ENCODE measurements around a stretch of chr3.

- RRBS: no CpG with 5 or more reads among the region's 2 CpGs
Observed at GRCh38 chr3:123603919-123604458, 19.1 kb upstream of the HACD2 start.

DNA sequence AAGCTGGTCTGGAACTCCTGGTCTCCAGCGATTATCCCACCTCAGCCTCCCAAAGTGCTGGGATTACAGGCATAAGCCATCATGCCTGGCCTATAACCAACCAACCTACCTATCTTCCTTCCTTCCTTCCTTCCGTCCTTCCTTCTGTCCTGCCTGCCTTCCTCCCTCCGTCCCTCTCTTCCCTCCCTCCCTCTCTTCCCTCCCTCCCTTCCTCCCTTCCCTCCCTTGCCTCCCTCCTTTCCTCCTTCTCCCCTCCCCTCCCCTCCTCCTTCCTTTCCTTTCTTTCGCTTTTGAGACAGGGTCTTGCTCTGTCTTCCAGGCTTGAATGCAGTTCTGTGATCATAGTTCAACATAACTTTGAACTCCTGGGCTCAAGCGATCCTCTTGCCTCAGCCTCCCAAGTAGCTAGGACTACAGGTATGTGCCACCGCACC is 56.7 kb upstream of the HACD2 start:
- RRBS: no CpG with 5 or more reads among the region's 6 CpGs

DNA sequence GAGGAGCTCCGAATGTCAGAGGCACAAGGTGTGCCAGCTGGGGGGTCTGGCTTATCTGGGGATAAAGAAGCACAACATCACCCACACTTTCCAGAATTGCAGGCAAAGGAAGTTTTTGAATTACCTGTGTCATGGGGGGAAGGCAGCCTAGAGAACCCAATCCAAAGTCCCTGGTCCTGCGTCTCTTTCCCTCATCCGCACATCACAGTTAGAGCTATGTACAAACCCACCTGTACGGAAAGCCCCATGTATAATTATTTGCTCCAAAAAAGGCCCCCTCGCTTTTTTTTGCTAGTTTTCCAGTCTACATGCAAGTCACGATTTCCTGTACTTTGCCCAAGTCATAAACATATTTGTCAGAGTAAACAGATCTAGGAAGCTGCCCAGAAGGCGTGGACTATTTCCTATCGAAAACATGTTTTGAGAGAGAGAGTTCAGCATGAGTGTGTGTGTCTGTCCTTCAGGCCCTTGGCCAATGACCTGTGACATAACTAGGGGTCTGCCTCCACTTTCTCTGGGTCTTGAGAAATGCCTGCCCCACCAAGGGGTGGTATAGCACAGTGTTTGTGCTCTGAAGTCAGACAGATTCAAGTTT is 72.6 kb upstream of the HACD2 start:
- RRBS: no CpG with 5 or more reads among the region's 8 CpGs

GRCh38 chr3:123679915-123680483 is 95.1 kb upstream of the HACD2 start:
- RRBS: no CpG with 5 or more reads among the region's 7 CpGs

DNA sequence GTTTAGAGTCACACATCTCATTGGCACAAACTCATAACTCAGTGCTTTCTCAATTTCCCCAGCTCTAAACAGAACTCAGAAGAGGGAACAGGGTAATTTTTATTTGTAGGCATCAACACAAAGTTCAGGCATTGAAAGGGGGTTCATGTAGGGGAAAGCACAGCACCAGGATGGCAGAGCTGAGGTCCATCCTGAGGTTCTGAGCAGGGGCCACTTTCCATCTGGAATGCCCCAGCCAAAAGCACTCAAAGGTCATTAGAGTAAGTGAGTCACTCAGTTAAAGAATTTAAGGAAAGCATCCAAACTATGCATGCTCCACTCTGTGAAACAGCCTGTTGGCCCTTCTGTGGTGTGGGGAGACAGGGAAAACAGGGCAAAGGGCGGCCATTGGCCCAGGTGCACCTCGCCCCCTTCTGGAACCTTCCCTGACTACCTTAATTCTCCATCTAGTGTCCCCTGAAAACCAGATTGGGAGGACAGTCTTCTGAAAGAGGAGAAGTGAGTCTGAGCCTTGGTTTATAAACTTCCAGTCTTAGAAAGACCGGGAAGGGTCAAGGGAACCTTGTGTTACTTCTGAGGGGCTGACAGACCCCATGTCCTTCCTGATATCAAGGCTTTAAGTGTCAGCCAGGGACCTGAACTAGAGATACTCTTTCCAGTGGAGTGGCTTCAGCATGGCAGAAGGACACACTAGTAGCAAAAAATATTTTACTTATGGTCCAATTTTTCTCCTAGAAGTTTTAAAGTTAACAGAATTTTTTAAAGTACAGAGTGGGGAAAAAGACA is 133.3 kb downstream of the MYLK start:
- RRBS: no CpG with 5 or more reads among the region's 3 CpGs

DNA sequence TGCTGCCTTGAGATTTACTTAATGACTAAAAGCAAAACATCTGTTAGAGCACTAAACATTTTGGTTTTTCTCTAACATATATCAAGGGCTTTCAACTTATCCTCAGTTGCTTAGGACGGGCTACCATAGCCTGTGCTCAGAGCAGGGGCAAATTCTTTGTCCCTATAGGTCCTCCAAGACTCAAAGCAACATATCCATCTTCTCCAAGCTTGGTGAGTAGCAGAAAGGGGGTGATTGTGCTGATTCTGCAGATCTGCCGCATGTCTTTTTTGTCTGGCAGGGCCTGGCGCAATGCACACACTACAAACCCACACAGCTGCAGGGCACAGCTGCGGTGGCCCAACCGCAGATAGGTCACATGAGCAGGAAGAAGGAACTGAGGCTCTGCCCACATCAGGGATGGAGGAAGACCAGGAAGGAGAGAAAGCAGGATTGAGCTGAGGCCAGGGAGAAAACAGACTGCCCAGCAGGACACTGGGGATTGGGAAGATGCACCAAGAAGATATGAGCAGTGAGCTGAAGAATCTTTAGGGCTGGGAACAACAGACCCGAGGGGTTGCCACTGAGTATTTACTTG is 126.9 kb downstream of the MYLK start:
- RRBS: no CpG with 5 or more reads among the region's 6 CpGs

DNA sequence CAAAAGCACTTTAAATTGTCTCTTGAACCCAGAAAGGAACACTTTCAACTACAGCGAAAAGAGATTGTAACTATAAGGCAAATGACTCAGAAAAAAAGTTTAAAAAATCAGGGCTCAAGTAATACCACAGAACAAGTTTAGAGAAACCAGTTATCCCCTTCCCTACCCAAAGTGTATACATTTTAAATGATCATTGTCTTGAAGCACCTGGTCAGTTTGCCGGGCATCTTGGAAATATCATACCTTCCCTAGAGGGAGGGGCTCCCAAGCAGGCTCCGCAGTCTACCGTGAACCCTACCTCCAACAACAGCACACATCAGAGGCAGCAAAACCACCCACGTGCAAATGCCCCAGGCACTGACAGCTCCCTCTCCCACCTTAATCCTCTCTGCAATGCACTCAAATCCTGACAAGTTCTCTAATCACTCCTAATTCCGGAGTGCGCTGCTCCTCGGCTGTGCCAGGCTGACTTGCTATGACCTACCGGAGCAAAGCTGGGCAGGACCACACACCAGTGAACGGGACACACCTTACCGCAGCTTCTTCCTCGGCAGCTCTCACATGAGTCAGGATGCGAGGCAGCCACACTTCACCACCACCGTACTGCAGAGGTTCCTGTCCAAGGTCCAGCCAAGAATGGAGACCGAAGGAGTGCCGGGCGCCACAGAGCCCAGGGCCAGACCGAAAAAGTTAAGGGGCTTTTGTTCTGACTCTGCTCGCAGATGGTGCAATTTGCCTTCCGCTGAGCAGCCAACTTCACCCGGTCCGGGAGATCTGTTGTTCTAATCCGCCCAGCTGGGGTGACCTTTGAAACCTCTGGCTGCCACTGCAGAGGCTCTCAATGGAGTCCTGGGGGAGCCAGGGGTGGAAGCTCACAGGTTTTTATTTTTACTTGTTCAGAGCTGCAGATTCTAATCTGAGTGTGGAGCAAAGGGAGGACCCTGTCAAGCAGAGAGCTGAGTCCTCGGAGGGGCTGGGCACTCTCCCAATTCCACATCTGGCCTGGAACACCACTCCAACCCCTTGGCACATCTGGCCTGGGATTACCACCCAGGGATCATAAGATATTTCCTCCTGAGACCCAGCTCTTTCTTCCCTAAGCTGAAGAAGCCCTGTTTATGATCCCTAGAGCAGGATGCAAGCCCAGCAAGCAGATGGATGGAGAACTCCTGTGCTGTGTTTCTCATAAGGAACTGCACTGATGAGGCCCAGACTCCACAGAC is 84.4 kb downstream of the MYLK start:
- RRBS: 17% methylated on average over 4 of the region's 24 CpGs

- RRBS: no CpG with 5 or more reads among the region's 3 CpGs
Observed at GRCh38 chr3:123919161-123919835, 35.2 kb upstream of the MYLK start.

- RRBS: no CpG with 5 or more reads among the region's 6 CpGs
Observed at GRCh38 chr3:123948669-123949384, 12.2 kb downstream of the CCDC14 start.

DNA sequence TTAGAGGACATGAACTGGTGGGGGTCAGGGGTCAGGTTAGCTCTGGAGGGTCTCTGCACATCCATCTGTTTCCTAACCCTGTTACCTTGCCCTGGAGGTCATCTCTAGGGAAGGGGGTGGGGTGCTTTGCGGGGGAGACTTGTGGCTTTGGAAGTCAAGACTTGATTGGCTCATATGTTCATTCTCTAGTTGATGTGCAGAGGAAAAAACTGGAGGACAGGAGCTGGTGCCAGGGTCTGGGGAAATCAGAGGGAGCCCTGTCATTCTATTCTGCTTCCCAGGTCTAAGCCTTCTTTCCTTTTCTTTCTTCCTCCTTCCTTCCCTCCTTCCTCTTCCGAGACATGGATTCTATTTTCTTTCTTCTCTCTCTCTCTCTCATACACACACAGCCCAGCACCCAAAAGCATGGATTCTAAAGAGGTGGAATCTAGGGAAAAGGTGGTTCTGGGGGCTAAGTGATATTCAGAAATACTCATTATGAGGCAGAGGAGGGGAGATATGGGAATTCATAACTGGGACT is 1.8 kb downstream of the KALRN start:
- RRBS: no CpG with 5 or more reads among the region's 2 CpGs

- RRBS: 89% methylated on average over 2 of the region's 10 CpGs
Observed at GRCh38 chr3:124434164-124434573, 296.1 kb upstream of the UMPS start.

- RRBS: no CpG with 5 or more reads among the region's 3 CpGs
Observed at GRCh38 chr3:124699089-124699550, 31.1 kb upstream of the UMPS start.

DNA sequence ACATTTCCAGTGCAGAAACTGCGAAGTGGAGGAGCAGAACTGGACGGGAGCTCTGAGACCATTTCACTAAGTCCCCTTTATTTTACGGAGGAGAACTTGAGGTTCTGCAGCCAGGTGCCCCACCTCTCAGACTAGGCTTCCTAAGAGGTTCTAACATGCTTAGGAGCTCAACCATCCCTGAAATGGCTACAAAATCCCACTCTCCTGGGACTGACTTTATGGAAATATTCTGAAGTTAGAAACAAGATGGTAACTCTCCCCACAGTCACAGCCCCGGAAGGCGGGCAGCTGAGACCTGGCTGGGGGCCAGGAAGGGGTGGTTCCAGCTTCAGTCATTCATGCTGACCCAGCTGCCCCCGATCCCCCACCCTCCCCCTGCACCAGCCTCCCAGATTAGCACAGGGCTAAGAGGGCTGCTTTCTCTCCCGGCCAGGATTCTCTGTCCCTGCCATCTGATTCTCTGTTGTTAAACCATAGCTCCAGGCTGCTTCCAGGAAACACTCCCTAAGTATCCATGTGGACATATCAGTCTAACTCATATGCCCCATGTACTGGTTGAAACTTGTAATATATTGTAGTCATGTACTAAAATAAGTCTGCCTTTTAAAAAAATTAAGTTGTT is 40.4 kb downstream of the UMPS start:
- RRBS: no CpG with 5 or more reads among the region's 7 CpGs

DNA sequence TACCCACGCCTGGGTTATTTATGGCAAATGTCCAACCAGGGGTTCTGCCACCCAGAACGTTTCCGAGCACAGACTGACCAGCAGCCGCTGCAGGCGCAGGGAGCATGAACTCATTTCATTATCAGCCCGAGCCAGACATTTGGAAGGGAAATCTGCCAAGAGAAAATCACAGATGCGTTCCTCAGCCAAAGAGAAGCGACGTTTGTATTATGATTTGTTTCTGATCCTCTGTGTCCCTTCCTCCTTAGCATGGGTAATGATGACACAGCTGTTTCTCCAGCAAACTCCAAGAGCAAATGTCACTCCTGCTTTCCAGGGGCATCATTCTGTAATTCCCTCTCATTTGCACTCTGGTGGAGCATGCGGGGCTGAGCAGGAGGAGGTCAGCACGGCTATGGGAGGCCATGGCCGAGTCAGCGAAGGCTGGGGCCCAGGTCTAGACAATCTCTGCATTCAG is 42.1 kb downstream of the UMPS start:
- RRBS: no CpG with 5 or more reads among the region's 13 CpGs

DNA sequence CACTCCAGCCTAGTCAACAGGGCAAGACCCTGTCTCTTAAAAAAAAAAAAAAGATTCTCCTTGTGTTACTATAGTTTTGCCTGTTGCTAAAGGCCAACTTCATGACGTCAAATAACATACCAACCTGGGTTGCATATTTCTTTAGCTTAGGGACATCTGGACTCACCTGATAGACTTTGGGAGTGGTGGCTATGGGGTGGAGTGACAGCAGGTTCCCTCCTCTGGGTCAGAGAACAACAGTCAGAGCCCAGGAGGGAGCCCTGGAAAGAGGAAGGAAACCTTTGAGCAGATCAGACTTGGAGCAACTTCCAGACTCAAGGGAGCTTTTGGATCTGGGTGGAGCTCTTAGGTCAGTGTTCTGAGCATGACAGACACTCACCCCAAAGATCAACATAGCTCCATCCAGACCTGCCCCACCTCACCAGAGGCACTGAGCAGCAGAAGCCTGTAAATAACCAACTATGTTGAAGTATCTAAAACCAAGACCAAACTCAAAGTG is 56.2 kb downstream of the UMPS start:
- RRBS: no CpG with 5 or more reads among the region's 1 CpG

DNA sequence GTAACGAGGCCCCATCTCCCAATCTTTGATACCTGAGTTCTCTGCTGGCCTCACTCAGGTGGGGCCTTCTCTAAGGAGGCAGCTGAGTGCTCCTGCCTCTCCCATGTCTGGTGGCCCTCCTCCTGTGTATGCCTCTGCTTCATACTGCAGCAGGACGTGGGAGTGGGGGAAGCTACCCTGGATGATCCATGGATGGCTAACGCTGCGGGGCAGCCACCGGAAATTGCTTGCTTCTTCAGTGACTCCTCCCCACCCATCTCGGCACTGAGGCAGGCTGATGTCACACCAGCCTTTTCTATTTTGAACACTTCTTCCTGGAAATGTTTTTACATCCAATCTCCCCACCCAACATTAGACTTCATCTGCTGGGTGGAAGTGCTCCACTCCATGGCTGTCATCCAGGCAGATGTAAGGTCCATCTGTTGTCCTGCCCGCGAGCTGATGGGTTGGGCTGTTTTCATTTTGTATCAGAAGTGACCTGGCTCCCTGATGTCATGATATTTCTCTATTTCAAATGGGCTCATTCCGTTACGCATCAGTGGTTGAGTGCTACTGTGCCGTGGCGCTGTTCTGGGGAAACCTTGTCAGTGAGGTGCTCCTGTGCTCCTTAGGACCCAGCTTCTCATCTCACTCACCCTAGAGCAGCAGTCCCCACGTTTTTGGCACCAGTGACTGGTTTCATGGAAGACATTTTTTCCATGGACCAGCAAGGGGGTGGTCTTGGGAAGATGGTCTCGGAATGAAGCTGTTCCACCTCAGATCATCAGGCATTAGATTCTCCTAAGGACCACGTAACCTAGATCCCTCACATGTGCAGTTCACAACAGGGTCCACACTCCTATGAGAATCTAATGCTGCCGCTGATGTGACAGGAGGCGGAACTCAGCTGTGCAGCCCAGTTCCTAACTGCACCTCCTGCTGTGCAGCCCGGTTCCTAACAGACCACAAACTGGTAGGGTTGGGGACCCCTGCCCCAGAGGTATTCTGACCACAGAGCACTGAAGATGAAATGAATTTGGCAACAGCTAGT is 59.1 kb upstream of the MUC13 start:
- RRBS: no CpG with 5 or more reads among the region's 18 CpGs

GRCh38 chr3:125039488-125040523 is 16.0 kb downstream of the HEG1 start:
- RRBS: no CpG with 5 or more reads among the region's 17 CpGs

DNA sequence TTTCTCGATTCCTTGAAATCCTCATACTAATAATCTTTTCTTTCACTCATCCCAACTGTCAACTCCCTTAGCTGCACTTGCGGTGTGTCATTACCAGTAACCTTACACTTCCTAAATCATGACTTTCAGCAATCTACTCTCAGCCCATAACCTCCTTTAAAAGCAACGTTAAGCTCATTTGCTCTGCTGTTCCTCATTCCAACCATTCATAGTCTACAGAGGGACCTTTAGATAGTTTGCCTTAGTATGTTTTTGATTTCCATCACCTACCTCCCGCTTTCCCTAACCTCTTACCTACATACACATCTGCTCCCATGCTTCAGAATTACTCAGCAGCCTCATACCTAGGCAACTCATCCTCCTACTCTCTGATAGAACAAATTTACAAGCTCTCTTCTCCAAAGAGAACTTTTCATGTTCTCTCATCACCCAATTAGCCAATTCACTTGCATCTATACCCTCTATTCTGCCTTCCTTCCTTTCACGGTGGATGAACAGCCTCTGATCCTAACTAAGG is 38.3 kb upstream of the HEG1 start:
- RRBS: no CpG with 5 or more reads among the region's 5 CpGs

DNA sequence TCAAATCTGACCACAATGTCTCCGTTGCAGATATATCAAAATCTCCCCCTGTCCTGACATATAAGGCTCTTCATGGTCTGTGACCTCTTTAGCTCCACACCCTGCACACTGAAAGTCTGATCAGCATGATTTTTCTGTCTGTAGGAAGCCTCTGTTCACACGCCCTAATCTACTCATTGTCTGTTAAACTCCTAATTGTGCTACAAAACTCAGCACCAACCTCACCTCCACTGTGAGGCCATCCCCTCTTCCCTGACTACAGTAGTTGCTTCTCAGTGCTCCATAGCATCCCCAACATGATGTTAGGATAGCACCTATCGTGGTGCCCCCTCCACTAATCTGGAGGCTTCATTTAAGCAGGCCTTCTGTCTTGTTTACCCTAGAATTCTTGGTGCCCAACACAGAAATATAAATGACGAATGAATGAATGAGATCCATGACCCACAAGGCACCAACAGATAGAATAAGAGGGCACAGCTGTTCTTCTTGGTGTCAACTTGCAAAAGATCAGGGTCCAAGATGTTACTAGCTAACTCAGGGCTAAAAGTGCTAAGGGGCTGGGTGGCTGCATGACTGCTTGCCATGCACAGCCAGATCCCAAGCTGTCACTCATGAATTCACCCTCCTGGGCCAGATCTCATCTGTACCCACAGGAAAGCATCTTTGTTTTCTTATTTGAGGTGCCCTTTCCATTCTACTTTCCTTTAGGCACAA is 55.2 kb upstream of the HEG1 start:
- RRBS: no CpG with 5 or more reads among the region's 4 CpGs